Colonic mucosa (tissue), 1 donor: ENCODE measurements around the genes CCDC85C and HHIPL1.

GRCh38 chr14:96197895-96198399 is 6.7 kb upstream of the BDKRB2 start:
- PRO-cap = no peak

DNA sequence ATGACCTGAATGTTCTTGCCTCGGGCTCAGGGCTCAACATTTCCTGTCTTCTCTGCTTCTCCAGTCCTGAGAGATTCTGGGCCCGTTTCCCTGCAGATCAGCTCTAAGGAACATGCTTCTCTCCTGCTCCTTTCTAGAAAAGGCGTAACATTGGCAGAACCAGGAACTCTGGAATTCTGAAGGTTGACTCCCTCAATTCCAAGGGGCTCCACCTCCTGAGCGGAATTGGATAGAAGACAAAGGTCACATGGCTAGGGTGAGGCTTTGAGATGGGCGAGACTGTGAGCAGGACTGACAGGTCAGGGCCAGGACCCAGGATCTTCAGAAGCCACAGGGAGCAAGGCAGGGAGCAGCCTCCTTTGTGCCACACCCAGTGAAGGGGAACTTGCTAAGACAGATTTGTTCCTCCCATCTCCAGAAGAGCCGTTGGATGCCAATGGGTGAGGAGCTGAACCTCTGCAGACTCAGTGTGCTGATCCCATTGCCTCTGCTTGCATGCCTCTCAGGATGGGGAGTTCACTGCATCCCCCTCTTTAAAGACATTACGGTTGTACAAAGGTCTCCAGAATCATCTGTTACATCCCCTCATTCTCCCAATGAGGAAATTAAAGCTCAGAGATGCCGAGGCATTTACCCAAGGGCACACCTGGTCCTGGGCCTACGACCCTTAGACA is 20.1 kb downstream of the BDKRB2 start:
- PRO-cap = bidirectional peak, plus-strand start at position 324 of the sequence, minus-strand start at position 135 of the sequence

GRCh38 chr14:96309087-96309710 is 53.2 kb downstream of the BDKRB1 start:
- PRO-cap = bidirectional peak, plus-strand start at chr14:96309454, minus-strand start at chr14:96309268; unidirectional peak, minus-strand start at chr14:96309507

DNA sequence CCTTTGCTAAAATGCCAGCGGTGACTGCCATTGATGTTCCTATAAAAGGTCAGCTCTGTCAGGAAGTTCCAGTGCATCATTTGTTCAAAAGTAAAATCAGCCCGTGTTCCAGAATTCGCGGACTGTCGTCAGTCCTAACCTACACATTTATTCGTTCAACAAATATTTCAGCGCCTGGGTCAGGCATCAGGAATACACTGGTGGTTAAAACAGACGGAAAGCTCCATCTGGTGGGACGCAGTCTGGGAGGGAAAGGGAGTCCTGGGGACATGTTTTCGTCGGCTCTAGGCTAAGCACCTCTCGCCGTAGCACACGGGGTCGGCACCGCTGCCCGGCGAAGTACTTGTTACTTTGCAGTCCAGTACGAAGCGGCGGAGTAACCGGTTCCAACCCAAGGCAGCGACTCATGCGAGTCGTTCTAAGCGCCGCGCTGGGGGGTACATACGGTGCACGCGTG is 612 bp upstream of the PAPOLA start:
- PRO-cap = no peak

- PRO-cap = unidirectional peak, plus-strand start at chr14:96527442
Measured at GRCh38 chr14:96527255-96527704, 25.1 kb downstream of the PAPOLA start.

GRCh38 chr14:96860313-96861176 is 63.4 kb downstream of the VRK1 start:
- PRO-cap = no peak

DNA sequence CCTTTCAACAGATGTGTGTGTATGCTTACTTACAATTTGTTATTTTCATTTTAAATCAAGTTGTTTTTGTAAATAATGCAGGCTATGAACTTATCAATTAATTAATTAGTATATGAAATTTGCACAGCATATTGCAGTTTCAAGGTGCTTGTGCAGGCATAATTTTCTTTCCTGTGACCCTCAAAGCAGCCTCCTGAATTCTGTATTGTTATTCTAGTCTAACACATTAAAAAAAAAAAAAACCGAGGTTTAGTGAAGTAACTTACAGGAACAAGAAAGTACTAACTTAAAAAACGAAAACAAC is 905.5 kb downstream of the VRK1 start:
- PRO-cap = no peak

- PRO-cap = no peak
Measured at GRCh38 chr14:97975083-97975577, 1177.9 kb downstream of the VRK1 start.

- PRO-cap = no peak
Measured at GRCh38 chr14:98886776-98887591, 385.0 kb downstream of the BCL11B start.

GRCh38 chr14:99038273-99038807 is 233.7 kb downstream of the BCL11B start:
- PRO-cap = no peak

DNA sequence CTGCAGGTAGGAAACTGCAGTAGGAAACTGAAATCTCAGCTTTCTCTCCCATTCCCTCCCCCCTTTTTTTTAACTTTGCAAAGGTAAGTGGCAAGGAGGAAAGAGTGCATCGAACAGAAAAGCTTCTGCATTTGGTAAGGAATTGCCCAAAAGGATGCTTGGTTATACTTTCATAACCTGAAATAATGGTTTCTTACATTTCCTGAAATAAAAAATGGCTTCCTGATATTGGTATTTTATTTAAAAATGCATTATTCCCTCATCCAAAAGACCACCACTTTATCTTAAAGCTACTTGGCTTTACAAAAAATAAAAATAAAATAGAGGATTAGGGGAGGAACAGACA is 101.8 kb downstream of the BCL11B start:
- PRO-cap = no peak

GRCh38 chr14:99257871-99258854 is 13.8 kb downstream of the BCL11B start:
- PRO-cap = no peak

DNA sequence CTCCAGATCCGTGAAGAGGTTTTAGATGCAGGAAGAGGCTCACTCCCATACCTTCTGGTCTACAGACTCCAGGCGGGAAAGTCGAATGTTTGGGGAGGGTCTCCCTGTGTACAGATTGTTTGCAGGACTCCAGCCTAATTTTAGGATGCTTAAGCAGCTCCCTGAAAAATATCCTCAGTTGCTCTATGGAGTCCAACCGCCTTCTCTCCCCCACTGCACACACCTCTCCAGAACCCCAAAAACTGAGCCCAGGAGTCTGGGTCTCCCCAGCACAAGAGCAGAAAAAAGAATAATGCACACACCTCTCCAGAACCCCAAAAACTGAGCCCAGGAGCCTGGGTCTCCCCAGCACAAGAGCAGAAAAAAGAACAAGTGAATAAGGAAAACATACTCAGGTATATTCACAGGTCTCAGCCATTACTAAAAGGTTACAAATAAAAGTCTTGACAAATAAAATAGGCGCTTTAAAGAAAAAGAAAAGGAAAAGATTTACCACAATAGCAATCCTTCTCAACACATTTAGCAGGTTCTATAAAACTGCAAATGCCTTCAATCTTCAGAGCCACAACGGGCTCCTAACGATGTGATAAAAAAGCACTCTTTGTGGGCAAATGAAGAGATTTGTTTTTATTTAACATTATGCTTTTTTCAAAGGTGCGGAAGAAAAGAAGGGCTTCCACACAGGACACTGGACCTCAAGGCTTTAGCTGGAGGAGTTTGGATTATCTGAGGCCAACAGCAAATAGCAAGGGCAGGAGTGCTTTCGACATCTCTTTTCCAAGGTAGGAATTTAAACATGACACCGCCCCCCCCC is 8.3 kb downstream of the BCL11B start:
- PRO-cap = no peak

GRCh38 chr14:99514950-99515492 is 33.8 kb downstream of the CCNK start:
- PRO-cap = no peak

DNA sequence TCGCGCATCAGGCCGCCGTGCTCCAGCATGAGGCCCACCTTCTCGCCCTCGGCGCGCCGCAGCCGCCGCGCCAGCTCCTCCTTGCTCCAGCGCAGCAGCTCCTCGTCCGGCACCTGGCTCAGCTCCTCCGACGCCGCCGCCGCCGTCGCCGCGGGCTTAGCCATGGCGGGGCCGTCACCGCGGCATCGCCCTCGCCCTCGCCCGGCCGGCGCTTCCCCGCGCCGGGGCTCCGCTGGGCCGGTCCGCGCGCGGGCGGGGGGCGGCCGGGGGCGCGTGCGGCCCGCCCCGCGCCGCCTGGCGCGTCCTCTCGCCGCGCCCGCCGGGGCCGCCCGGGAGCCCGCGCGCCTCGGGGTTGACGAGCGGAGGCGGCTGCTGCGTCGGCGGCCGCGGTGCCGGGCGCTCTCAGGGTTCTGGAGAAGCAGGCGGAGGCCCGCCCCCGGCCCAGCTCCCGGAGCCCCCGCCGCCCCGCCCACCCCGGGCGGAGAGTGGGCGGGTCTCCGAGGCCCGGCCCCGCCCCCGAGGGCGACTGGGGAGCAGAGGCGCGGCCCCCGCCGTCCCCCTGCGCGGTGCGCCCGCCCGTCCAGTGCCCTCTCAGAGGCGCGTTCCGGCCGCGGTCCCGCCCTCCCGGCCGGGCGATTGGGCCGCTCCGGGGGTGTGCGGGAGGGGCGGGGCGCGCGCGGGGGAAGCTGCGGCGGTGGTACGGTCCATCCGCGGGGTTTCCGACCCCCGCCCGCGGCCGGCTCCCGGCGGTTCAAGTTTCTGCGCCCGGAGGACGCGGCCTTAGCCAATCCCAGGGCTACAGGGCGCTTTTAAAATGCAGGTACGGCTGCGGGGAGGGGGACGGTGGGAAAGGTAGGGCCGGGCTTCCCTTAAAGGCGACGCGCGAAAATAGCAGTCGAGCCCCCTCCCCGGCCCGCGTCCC is at the start of gene CCDC85C:
CCDC85C (minus strand) TSS at position 412 of the 922 bp plus-strand sequence.
- PRO-cap = unidirectional peak, minus-strand start at position 231 of the sequence; bidirectional peak, plus-strand start at position 840 of the sequence, minus-strand start at position 412 of the sequence

GRCh38 chr14:99615273-99615742 is 11.3 kb upstream of the CCDC85C start:
- PRO-cap = no peak

GRCh38 chr14:99644390-99645527 is at the start of gene HHIPL1:
TSS of gene HHIPL1 (plus strand) at chr14:99645129.
- PRO-cap = no peak

DNA sequence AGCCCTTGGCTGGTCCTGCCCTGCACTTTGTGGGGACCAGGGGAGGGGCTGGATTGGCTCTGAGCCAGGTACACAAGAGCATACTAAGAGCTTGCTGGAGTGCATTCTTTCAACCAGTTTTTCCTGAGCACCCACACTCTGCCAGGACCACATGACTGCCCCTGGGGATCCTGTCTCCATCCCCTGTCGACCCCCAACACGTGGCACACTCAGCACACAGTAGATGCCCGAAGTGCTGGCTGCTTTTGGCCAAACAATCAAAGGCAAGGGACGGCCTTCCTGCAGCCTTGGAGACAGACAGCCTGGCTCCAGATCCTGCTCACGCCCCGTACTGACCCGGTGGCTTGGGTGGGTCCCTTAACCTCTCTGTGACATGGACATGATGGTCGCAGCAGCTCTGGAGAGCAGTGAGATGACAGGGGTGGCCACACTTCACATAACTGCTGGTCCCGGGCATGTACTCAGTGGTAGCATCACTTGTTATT is 52.9 kb downstream of the CYP46A1 start:
- PRO-cap = unidirectional peak, plus-strand start at position 410 of the sequence

DNA sequence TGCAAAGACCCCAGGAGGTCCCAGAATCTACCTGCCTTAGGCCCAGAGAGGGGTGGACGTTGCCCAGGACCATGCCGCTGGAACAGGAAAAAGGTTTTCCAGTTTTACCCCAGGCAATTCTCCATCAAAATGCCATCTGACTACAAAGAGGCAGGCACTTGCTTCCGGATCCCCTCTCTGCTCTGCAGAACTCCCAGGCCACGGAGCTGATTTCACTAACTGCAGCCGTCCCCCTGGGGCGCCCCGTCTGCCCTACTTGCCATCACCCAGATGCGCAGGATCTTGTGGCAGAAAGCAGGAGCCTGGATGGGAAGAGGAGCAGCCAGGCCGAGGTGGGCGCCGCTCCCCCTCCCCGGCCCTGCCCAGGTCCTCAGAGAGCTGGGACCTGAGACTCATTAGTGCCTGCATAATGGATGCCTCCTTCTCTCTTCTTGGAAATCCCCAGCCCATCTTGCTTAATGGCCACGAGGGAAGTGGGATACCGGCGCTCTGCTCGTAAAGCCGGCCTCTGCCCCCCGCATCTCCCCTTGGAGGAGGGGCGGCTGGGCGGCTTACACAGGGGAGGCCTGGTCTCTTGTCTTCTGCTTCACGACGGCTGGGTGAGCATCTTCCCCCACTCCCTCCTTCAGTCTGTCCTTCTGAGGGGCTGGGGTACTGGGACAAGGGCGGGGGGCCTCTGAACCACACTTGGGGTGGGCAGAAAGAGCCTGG is 19.6 kb upstream of the EML1 start:
- PRO-cap = no peak

GRCh38 chr14:99908793-99909488 is 115.7 kb downstream of the EML1 start:
- PRO-cap = no peak